Upper lobe of left lung (tissue), 5 donors: ENCODE results near the gene ADK.

DNA sequence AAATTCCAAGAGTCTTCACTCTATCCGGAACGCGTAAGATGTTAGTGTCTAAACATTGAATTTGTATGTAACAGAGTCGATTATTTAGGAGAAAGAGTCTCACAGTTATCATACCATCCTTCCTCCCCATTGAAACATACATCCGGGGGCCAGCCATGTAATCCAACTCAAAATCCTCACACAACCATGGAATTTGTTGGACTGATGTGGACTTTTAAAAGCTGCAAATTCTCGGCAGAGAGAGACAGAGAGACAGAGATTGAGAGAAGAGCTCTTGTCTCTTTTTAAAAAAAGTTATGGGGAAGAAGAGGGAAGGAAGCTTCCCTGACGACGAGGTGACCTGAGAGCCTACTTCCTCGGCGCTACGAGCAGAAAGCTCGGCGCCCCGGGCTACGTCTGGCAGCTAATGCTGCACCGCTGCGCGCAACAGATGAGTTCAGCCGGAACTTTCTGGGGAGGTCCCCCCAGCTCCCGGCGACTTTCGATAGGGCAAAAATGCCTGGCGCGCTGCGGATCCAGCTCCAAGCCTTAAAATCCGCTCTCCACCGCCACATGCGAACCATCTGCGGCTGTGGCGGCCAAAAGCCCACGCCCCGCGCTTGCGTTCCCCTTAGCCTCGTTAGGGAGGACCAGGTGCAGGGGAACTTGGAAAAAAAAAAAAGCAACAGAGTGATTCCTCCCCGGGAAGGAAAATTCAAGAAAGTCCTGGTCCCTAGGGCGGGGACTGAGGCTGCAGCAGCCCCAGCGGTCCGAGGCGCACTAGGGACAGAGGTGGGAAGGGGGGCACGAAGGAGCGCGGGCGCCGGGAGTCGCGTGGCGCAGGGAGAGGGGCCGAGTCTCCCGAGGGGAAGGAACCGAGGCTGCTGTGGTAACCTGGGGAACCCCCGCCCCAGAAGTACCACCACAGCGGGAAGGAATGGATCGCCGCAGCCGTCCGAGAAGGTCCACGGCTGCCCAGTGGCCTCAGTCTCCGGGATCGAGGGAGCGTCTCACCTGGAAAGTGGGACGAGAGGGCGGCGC, 583 bp downstream of the P4HA1 start:
- PRO-cap, 2 experiments: peak in 2 of 2 experiments; most common plus-strand start position 247 of the sequence (in 1); most common minus-strand start position 408 of the sequence (in 1)
- RAMPAGE, long total RNA, 4 experiments: no peak in any of the 4 experiments

- PRO-cap, 2 experiments: no peak in any of the 2 experiments
- RAMPAGE, long total RNA, 4 experiments: no peak in any of the 4 experiments
Observed at GRCh38 chr10:73231492-73232576, 15.2 kb downstream of the DNAJC9 start.

DNA sequence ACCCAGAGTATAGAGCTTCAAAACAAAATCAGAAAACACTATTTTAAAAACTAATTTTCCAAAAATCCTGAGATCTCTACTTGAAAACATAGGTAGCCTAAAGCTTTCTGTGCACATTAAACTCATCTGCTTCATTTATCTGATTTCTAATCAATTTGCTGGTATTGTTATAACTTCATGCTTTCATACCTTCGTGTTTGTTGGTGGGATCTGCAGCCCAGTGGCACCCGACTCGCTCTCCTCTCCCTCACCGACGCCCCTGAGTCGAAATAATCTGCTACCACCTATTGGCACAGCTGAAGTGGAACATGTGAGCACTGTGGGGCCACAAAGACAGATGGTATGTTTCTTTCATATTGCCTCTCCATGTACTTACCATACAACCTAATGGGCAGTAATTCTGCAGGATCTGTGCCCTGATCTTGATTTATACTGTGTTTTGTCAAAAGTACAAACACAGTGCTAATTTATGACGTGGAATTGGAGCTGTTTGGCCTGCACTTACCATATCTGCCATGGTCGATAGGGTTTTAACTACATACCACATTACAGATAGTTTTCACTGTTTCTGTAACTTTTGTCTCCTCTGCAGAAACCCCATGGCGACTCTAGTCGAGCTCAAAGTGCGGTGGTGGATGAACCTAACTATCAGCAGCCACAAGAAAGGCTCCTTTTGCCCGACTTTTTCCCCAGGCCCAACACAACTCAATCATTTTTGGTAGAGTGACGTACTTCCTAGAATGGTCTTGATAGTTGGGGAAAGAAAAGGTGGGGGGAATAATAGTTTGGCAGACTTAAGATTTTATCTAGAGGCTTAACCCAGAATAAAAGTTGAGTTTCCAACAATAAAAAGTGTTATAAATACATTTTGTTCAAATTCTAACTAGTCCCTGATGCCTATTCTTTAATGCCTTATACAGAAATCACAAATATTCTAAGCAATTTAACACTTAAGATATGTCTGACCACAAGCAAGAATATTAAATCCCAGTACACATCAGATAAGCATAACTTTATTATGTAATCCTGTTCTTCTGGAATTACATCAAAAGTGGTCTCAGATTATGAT, 12.1 kb downstream of the DNAJC9 start:
- PRO-cap, 2 experiments: no peak in any of the 2 experiments
- RAMPAGE, long total RNA, 4 experiments: start-site peak on the plus strand in 1 of 4 experiments, centred at position 249 of the sequence, 10 reads per replicate

DNA sequence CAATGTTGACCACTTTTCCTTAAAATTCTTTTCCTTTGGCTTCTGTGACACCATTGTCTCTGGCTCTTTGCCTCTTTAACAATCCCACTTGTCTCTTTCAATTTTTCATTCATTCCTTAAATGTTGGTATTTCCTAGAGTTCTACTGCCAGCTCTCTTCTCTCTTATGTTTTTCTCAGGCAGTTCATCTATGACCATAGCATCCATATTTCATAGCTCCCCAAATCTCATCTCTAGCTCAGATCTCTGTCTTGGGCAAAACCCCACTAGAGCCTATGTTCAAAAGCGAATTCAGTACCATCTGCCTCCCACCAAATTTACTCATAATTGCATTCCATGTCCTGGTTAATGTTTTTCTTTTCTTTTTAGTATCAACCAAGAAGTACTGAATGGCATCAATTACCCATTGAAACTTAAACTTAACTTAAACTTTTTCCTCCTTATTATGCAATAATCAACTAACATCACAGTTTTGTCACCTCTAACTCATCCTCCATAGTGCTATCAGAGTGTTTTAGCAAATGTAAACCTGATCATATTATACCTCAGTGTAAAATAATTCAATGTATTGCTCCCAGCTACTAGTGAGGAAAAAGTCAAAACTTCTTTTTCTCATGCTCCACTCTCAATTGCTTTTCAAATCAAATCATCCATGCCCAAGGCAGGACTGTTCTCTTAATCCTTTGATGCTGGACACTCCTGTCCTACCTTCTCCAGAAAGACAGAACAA, 43.4 kb upstream of the MRPS16 start:
- PRO-cap, 2 experiments: no peak in any of the 2 experiments
- RAMPAGE, long total RNA, 4 experiments: no peak in any of the 4 experiments

- PRO-cap, 2 experiments: no peak in any of the 2 experiments
- RAMPAGE, long total RNA, 4 experiments: no peak in any of the 4 experiments
Observed at GRCh38 chr10:73470797-73471295, 25.0 kb downstream of the PPP3CB start.

GRCh38 chr10:73649833-73650242, 6.0 kb downstream of the SYNPO2L start:
- PRO-cap, 2 experiments: no peak in any of the 2 experiments
- RAMPAGE, long total RNA, 4 experiments: no peak in any of the 4 experiments

- PRO-cap, 2 experiments: no peak in any of the 2 experiments
- RAMPAGE, long total RNA, 4 experiments: no peak in any of the 4 experiments
Observed at GRCh38 chr10:73671363-73672181, 15.7 kb upstream of the SYNPO2L start.

- PRO-cap, 2 experiments: no peak in any of the 2 experiments
- RAMPAGE, long total RNA, 4 experiments: no peak in any of the 4 experiments
Observed at GRCh38 chr10:73731656-73732435, 12.3 kb upstream of the SEC24C start.

DNA sequence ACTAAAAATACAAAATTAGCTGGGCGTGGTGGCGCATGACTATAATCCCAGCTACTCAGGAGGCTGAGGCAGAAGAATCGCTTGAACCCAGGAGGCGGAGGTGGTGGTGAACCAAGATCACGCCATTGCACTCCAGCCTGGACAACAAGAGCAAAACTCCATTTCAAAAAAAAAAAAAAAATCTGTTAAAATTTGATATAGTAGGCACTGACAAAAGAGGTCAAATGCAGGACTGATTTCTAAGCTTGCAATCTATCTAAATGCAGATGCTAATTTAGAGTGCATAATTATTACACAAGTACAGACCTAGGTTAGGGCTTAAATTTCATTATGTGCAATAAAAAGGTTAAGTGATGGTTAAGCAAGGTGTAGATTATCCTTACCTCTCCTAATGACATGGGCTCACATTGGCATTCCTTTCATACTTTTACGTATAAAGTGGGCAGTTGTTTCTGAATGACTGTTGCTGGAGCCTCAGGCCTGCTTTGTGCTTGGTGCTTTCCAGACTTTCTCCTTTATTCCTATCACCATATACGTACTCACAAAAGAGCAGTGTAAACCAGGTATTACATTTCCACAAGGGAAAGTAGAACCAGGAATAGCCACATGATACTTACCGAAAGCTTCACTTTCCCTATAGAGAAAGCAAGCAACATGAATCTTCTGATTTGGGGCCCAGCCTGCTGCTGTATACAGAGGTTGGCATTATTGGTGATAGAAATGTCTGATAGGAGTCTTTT, 2.3 kb upstream of the CHCHD1 start:
- PRO-cap, 2 experiments: no peak in any of the 2 experiments
- RAMPAGE, long total RNA, 4 experiments: no peak in any of the 4 experiments

DNA sequence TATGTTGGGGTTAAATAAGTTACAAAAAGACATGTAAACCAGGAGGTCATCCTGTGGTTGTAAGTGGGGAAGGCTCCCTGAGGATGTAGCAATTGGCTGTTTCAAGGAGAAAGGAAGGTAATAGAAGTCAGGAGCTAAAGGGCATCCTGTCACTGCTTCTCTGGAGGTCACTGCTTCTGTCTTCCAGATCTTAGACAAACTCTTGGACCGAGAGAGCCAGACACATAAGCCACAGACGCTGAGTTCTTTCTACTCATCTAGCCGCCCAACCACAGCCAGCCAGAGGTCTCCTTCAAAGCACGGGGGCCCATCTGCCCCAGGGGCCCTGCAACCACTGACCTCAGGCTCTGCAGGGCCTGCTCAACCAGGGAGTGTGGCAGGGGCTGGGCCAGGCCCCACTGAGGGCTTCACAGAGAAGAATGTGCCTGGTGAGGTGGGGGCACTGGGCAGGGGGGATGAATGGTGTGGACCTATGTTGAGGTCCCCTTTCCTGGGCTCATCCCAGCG, 11.2 kb downstream of the ZSWIM8 start:
- PRO-cap, 2 experiments: no peak in any of the 2 experiments
- RAMPAGE, long total RNA, 4 experiments: no peak in any of the 4 experiments

DNA sequence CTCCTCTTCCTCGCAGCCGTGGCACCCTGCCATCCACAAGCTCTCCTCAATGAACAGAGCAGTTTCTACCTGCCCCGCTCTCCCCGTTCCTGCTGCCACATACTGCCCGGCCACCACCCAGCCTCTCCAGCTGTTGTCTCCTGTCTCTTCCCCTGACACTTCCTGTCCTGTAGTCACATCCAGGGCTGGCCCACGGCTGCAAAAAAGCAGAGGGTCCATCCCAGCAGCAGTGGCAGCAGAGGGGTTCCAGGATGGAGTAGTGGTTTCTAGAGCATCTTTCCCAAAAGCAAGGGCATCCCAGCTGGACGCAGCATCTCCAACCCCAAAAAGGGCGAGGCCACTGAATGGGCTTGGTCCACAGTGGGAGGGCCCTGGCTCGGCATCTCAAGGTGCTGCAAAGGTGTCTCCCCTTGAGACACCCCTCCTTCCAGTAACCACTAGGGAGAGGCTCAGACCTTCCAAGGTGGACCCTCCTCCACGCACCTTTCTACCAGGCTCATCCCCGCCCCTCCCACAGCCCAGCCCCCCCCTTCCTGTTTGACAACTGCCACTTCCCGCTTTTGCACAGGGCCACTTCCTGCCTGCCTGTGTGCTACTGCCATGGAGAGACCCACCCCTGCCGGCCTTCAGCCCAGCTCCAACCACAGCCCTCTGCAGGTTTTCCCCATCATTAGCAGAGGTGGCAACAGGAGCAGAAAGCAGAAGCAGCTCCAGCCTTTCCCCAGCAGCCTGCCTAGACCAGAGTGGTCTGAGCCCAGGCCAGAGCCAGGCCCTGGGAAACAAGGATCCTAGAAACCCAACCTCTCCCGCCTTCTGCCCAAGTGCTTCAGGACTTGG, 8.8 kb downstream of the CAMK2G start:
- PRO-cap, 2 experiments: peak in 1 of 2 experiments; most common plus-strand start position 676 of the sequence (in 1)
- RAMPAGE, long total RNA, 4 experiments: start-site peak on the minus strand in 1 of 4 experiments, centred at position 305 of the sequence, 9 reads per replicate

- PRO-cap, 2 experiments: no peak in any of the 2 experiments
- RAMPAGE, long total RNA, 4 experiments: no peak in any of the 4 experiments
Observed at GRCh38 chr10:73914553-73914979, 3.6 kb downstream of the PLAU start.

GRCh38 chr10:73956466-73957245, 41.3 kb upstream of the VCL start:
- PRO-cap, 2 experiments: no peak in any of the 2 experiments
- RAMPAGE, long total RNA, 4 experiments: no peak in any of the 4 experiments

- PRO-cap, 2 experiments: no peak in any of the 2 experiments
- RAMPAGE, long total RNA, 4 experiments: start-site peak on the plus strand in 1 of 4 experiments, at chr10:74070990-74071077 at its widest, 22 reads per replicate
Observed at GRCh38 chr10:74070887-74071126, 72.9 kb downstream of the VCL start.

DNA sequence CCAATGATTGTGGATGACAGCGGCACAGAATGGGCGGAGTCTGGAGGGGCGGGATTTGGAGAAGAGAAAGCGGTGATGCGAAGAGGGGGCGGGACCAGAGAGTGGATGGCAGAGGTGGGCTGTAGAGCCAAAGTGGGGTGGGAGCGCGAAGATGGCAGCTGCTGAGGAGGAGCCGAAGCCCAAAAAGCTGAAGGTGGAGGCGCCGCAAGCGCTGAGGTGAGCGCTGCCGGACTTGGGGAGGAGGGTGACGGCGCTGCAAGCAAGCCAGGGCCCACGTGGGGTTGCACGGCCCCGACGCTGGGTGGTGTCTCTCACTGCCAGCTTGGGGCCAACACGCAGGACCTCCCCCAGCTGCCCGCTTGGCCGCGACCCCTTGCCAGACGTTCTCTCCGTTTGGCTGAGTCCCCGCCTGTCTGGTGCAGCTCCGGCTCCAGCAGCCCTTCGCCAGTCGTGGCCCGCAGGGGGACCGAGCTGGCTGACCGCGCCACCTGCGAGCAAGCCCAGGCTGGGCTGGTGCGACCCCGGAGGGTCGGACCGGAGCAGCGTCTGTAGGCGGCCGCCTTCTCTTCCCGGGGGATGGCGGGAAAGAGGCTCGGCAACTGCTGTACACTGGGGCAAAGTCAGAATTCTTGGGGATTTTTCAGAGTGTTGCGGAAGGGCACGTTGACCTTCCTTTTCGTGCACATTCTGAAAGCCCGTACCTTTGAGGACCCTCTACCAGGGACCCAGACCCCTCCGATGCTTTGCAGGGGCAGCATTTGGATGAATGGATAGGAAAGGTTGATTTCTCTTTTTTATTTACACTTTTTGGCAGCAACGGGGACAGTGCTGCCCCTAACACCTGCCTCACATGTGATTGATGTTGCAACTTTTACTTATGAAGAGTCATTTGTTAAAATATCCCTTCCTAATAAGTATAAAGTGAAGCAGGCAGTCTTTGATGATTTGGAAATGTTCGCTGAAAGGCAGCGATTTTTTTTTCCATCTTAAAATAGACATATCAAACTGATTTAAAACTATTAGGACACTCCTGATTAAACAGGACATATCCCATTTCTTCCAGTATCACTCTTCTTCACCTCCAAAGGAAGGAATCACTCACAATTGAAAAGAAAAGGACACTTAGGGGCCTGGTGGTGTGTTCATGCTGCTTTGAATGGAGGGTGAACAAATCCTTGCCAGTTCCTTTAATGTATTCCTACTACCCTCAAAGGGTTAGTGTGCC, at the start of gene ADK:
ADK (plus strand) TSS at position 94 of the 1,225 bp plus-strand sequence.
- PRO-cap, 2 experiments: peak in 2 of 2 experiments; most common plus-strand start position 97 of the sequence (in 1)
- RAMPAGE, long total RNA, 4 experiments: start-site peak on the plus strand in 3 of 4 experiments, centred at positions 88 to 135 of the sequence, 24 to 187 reads per replicate

DNA sequence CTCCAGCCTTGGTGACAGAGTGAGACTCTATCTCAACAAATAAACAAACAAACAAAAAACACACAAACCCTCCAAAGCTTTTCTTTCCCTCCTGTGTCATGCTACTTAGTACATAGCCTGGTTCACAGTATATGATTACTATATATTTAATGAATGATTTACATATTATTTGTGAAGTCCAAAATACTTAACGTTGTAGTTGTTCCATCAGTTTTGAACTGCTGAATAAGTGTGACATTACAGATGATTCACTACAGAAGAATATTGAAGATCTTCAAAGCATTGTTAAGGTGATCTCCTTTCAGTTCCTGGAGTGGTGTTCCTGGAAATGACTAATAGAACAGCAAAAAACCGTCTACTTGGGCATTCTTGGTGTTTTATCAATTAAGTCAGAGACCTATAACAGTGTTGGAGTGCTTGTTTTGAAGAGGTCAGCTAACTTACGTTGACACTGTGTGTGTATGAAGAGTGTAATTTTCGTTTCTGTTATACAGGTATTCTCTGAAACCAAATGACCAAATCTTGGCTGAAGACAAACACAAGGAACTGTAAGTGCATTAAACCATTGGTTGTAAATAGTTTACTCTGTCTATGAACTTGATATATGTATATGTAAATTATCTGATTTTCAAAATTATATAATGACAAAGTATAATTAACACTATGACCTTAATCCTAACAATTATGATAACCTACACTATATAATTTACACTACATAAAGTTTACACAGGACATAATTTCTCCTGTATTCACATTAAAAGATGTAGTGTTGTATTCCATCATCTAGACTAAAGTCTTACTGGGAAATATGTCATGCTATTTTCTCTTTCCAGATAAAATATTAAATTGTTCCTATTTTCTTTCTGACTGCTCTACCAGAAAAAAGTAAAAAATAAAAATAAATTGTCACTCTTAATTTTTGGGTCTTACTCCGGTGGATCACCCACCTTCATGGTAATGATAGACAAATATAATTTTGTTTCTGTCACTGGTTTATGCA, 73.3 kb downstream of the ADK start:
- PRO-cap, 2 experiments: no peak in any of the 2 experiments
- RAMPAGE, long total RNA, 4 experiments: no peak in any of the 4 experiments

DNA sequence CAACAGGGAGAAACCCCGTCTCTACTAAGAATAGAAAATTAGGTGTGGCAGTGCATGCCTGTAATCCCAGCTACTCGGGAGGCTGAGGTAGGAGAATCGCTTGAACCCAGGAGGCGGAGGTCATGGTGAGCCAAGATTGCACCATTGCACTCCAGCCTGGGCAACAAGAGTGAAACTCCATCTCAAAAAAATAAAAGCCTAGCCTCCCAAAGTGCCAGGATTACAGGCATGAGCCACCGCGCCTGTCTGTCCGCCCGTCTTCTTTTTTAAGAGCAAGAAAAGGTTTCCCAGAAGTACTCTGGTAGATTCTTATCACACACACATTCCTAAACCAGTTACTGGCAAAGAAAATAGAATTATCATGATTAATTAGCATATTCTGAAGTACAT, 86.9 kb downstream of the ADK start:
- PRO-cap, 2 experiments: no peak in any of the 2 experiments
- RAMPAGE, long total RNA, 4 experiments: no peak in any of the 4 experiments

- PRO-cap, 2 experiments: no peak in any of the 2 experiments
- RAMPAGE, long total RNA, 4 experiments: no peak in any of the 4 experiments
Observed at GRCh38 chr10:74589246-74589871, 237.0 kb upstream of the KAT6B start.

DNA sequence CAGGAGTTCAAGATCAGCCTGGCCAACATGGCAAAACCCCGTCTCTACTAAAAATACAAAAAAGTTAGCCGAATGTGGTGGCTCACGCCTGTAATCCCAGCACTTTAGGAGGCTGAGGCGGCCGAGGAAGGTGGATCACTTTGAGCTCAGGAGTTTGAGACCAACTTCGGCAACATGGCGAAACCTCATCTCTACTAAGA, 7.2 kb upstream of the KAT6B start:
- PRO-cap, 2 experiments: no peak in any of the 2 experiments
- RAMPAGE, long total RNA, 4 experiments: no peak in any of the 4 experiments

DNA sequence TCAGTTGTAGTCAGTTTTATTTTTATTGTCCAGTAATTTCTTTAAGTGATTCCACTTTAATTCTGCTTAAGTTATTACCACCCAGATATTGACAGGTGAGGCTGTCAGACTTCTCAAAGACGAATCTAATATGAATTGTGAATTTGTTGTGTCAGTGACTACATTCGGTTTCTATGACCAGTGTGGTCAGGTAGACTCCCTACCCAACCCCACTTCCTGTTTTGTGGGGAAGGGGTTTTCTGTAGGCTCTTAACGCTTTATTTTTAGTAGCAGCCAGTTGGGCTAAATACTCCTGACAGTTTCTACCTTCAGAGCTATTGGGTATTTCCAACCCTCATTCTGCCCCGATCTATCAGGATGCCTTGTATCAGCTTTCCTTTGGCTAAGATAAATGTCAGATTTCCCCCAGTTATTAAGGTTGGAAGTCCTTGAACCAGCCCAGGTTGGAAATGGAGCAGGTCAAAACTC, 95.5 kb downstream of the DUSP29 start:
- PRO-cap, 2 experiments: no peak in any of the 2 experiments
- RAMPAGE, long total RNA, 4 experiments: no peak in any of the 4 experiments